Breast epithelium (tissue), 2 donors: ENCODE results near the gene ABCD4.

GRCh38 chr14:73744203-73744814 is 15.8 kb downstream of the MIDEAS start:
- PRO-cap = no peak
- RAMPAGE, long total RNA, 2 experiments = no peak in any of the 2 experiments

DNA sequence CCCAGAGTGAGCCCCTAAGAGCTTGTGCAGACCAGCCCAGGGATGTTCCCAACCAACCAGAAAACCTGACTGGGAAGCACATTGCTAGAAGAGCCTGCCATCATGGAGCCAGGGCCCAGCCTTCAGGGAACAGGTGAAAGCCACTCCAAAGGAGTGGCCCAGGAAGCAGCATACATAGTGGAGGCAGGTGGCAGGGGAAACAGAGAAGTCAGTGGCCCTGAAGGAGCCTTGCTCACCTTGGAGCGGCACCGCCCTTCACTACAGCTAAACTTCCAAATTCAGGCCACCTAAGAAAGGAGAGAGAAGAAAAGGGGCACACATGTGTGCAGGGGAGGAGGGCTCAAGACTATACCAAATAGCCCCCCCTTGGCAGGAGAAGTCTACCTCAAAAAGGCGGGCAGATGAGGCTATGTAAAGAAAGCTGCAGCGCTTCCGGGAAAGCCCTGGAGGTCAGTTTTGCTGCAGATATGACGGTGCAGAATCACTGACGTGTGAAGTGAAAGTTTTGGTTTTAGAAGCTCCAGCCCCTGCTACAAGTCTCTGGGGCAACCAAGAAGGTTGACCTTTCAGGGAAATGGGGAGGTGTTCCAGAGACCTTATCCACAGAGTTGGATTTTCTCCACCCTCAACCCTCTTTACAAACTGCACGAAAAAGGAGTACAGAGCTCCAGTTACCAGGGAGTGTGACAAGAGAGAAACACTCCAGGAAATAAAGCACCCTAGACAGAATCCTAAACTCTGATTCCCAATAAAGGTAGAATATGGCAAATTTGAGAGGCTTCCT is 2.3 kb upstream of the MIDEAS start:
- PRO-cap = no peak
- RAMPAGE, long total RNA, 2 experiments = no peak in any of the 2 experiments

DNA sequence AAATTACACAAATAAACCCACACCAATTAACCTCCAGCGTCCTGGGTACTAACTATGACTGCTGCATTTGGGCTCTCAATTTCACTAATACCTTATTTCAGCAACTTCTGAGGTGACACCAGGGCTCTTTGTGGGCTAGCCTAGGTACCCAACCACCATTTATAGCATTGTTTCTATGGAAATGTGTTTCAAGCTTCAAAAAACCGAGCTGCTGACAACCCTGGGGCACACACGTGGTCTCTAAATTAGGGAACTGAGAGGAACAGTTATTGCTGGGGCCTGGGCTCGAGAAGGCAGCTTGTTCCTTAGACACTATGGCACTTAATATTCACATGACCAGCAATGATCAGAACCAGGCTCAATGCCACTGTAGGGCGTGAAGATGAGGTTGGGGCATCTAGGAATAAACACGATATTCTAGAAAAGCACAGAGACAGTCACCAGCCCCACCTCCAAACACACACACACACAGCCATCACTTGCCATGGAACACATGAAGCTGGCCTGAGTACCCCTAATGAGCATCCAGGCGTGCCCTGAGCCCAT is 10.6 kb upstream of the MIDEAS start:
- PRO-cap = no peak
- RAMPAGE, long total RNA, 2 experiments = no peak in any of the 2 experiments

DNA sequence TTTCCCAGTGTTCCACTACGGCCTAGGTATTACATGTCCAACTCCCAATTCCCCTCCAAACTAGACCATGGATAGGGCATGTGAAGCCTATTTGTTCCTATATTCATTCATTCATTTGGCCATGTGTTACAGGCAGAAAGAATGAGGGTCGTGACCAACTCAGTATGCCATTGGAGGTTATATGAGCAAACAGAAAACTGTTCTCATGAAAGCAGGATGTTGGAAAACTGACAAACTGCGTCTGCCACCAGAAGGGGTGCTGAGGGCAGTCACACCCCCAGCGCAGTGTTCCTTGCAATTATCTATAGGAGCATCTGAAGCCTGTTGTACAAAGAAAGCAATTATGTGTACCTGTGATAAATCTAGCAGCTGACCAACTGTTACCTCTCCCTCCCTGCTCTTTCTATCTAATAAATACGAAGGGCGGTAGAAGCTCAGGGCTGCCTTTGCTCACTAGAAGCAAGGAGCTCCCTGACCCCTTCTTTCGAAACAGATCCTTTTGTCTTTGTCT is 21.1 kb downstream of the ENTPD5 start:
- PRO-cap = no peak
- RAMPAGE, long total RNA, 2 experiments = no peak in any of the 2 experiments

DNA sequence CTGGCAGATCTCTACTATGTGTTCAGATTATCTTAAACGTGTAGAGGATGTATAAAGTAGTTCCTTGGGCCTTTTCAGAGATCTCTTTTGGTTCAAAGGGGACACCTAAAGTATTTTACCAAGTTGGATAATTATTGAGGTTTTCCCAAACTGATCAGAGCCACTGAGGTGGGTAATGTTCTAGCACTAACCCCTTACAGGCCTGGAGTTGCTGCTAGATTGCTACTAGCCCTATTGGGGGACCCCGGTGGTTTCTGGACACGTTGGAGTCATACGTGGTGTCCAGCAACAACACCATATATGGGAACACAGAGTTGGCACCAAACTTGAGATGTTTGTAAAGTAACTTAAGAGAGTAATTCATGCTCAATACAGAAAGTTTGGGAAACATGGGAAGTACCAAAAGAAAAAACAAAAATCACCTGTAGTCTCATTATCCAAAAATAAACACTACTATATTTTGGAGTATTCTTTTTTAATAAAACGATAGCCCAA is 585 bp downstream of the BBOF1 start:
- PRO-cap = no peak
- RAMPAGE, long total RNA, 2 experiments = no peak in any of the 2 experiments

GRCh38 chr14:74133670-74134717 is 49.2 kb downstream of the LIN52 start:
- PRO-cap = no peak
- RAMPAGE, long total RNA, 2 experiments = no peak in any of the 2 experiments

- PRO-cap = bidirectional peak, plus-strand start at chr14:74303078, minus-strand start at chr14:74302934
- RAMPAGE, long total RNA, 2 experiments = start-site peak on the minus strand in 1 of 2 experiments, at chr14:74302927-74302991 at its widest, 248 reads per replicate
Measured at GRCh38 chr14:74302333-74303395, at the start of gene ABCD4. Gene ABCD4, minus strand, starts transcription at chr14:74302934.

DNA sequence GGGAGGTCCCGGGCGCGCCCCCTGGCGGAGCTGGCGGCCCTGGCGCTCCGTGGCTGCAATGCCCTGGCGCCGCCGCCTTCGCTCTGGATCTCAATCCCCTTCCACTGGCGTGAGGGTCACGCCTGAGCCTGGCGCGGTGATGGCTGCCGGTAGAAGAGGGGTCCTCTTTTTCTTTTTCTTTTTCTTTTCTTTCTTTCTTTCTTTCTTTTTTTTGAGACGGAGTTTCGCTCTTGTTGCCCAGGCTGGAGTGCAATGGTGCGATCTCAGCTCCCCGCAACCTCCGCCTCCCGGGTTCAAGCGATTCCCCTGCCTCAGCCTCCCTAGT is 670 bp upstream of the LTBP2 start:
- PRO-cap = bidirectional peak, plus-strand start at position 104 of the sequence, minus-strand start outside the sequence
- RAMPAGE, long total RNA, 2 experiments = no peak in any of the 2 experiments

- PRO-cap = no peak
- RAMPAGE, long total RNA, 2 experiments = no peak in any of the 2 experiments
Measured at GRCh38 chr14:74835111-74835647, 40.8 kb downstream of the PROX2 start.

- PRO-cap = no peak
- RAMPAGE, long total RNA, 2 experiments = no peak in any of the 2 experiments
Measured at GRCh38 chr14:74932162-74933093, 9.4 kb upstream of the RPS6KL1 start.

DNA sequence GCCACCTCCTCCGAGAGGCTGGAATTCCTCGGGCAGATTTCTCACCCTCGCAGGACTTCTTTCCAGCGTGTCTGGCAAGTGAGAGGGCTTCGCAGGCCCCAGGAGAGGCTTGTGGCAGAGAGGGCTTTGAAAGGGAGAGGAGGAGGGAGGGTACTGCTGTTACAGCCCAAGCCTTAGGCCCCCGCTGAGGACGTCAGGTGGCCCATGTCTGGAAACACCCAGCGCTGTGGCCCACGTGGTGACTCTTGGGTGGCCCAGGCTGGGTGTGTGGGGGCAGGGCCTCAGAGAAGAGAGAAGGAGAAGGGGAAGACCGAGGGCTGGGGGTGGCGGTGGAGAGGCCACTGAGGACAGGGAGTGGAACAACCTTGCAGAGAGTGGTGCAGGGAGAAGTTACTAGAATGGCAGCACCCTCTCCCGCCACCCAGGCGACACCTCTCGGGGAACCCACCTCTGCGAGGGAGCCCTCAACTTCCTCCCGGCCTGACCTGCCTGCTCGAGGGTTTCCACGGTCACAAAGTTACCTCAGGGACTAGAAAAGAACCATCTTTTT is 11.7 kb upstream of the RPS6KL1 start:
- PRO-cap = no peak
- RAMPAGE, long total RNA, 2 experiments = no peak in any of the 2 experiments

- PRO-cap = no peak
- RAMPAGE, long total RNA, 2 experiments = no peak in any of the 2 experiments
Measured at GRCh38 chr14:74941545-74942096, 13.8 kb downstream of the PGF start.

- PRO-cap = no peak
- RAMPAGE, long total RNA, 2 experiments = no peak in any of the 2 experiments
Measured at GRCh38 chr14:75070165-75070817, 850 bp downstream of the ZC2HC1C start.

DNA sequence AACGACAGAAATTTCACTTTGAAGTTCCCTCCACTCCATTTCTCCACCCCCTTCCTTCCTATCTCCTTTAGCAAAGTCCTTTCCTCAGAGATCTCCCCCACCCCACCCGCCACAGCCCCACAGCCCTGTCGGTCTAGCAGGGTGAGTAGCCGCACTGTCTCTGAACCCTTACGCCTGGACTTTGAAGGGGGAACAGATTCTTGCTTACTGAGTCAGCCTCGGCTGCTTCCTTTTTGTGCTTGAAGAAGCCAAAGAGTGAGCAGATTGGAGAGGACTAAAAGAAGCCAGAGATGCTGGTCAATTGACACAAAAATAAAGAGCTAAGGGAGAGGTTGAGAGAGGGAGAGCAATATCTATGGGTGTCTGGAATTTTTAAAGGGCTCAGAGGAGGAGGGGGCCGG is 44.1 kb upstream of the FOS start:
- PRO-cap = no peak
- RAMPAGE, long total RNA, 2 experiments = no peak in any of the 2 experiments

DNA sequence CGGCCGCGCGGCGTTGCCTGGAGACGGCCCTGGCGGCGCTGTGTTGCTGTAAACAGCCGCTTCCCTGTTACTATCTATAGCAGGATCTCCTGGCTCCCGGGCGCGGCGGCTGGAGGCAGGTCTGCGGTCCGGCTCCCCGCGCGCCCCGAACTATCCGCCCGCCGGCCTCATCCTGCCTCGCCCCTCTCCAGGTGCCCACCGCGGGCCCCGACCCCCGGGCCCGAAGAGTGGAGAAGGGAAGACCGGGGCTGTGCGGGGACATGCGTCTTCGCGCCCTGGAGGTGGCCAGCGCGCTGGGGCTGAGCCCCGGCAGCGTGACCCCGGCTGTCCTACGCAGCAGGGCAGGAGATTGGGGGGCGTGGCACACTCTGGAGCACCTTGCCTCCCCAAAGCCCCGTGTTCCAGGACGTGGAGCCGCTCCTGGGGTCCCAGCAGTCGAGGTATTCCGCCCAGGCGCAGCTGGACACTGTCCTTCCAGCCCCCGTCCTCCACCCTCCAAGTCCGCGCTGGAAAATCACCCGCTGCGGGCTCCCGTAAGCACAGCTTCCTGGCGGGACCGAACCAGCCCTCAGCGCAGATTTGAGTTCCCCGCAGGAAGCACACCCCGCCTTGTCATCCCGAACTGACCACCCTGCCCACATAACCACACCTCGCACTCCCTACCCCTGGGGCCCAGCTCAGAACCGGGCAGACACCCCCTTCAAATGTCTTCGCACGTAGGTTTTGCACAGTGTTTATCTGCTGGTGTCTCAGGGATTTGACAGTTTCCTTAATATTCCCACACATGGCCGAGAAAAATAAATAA is 1.2 kb upstream of the FOS start:
- PRO-cap = bidirectional peak, plus-strand start at position 103 of the sequence, minus-strand start outside the sequence; bidirectional peak, plus-strand start at position 404 of the sequence, minus-strand start at position 508 of the sequence; bidirectional peak, plus-strand start at position 571 of the sequence, minus-strand start at position 581 of the sequence
- RAMPAGE, long total RNA, 2 experiments = start-site peak on the plus strand in 1 of 2 experiments, centred at position 103 of the sequence, 51 reads per replicate

DNA sequence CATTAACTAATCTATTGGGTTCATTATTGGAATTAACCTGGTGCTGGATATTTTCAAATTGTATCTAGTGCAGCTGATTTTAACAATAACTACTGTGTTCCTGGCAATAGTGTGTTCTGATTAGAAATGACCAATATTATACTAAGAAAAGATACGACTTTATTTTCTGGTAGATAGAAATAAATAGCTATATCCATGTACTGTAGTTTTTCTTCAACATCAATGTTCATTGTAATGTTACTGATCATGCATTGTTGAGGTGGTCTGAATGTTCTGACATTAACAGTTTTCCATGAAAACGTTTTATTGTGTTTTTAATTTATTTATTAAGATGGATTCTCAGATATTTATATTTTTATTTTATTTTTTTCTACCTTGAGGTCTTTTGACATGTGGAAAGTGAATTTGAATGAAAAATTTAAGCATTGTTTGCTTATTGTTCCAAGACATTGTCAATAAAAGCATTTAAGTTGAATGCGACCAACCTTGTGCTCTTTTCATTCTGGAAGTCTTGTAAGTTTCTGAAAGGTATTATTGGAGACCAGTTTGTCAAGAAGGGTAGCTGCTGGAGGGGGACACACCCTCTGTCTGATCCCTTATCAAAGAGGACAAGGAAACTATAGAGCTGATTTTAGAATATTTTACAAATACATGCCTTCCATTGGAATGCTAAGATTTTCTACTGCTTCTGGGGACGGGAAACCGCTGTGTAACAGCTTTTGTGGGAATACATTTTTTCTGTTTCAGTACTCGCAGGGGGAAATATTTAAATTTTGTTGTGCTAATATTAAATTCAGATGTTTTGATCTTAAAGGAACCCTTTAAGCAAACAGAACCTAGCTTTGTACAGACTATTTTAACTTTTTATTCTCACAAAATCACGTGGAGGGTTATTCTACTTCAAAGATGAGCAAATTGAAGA is 3.4 kb downstream of the FOS start:
- PRO-cap = unidirectional peak, plus-strand start at position 557 of the sequence
- RAMPAGE, long total RNA, 2 experiments = no peak in any of the 2 experiments

DNA sequence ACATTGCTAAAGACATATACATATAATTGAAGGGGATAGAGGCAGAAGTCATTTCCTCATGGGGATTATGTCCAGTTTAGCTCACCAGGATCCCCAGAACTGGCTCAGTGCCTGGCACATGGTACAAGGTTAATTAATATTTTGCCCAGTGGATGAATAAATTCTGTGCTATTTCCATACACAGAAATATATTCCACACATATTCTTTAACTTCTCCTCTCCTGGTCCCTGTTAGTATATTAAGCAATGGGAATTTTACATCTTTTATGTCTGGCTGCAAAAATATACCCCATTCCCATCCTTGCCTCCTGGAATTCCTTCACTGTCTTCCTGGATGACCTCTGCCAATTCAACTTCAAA is 6.7 kb downstream of the FOS start:
- PRO-cap = no peak
- RAMPAGE, long total RNA, 2 experiments = no peak in any of the 2 experiments

GRCh38 chr14:75297278-75297872 is 18.7 kb downstream of the FOS start:
- PRO-cap = unidirectional peak, plus-strand start at chr14:75297607
- RAMPAGE, long total RNA, 2 experiments = no peak in any of the 2 experiments

- PRO-cap = no peak
- RAMPAGE, long total RNA, 2 experiments = no peak in any of the 2 experiments
Measured at GRCh38 chr14:75436985-75437716, 9.3 kb downstream of the JDP2 start.

- PRO-cap = no peak
- RAMPAGE, long total RNA, 2 experiments = no peak in any of the 2 experiments
Measured at GRCh38 chr14:75522943-75523469, 737 bp downstream of the BATF start.